ENCODE data around the genes CHD9 and IRX5.

DNA sequence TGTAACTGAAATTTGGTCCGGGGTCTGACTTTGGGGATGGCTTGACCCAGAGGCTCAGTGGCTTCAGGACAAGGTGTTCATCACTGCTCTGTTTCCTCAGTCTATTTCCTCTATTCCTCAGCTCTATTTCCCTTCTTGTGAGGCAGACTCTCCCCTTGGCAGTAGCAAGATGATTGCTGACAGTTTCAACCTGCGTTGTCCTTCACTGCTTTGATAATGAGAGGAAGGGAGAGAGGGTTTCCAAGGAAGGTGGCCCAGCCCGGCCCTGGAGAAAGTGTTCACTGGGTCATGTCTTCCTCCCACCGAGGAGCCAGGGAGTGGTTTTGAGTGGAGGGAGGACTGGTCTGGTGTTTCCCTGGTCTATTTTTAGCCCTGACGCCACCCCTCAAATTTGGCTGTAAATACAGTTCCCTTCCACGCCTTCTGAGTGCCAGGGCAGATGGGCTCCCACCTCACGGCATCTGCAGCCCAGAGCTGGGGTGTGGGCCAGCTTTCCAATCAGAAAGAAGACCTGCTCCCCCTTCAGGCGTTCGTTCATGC, 53.9 kb downstream of the SNX20 start:
- RAMPAGE, long total RNA: no peak
- RRBS, 2 experiments: no CpG with 5 or more reads among the region's 9 CpGs
CAGE:
- cytosol, long polyA minus RNA: no peak
- cytosol, long polyA plus RNA: no peak
- long polyA plus RNA: no peak
- nucleolus, long total RNA: no peak
- nucleus, long polyA plus RNA: no peak
- nucleus, long total RNA: no peak

GRCh38 chr16:50684574-50685781, 3.9 kb upstream of the SNX20 start:
- RAMPAGE, long total RNA: no peak
- RRBS, 2 experiments: no CpG with 5 or more reads among the region's 21 CpGs
CAGE:
- cytosol, long polyA minus RNA: no peak
- cytosol, long polyA plus RNA: no peak
- long polyA plus RNA: no peak
- nucleolus, long total RNA: start-site peak on the minus strand at chr16:50684892-50684918, 15 reads; start-site peak on the plus strand at chr16:50685135-50685391, 5 reads
- nucleus, long polyA plus RNA: no peak
- nucleus, long total RNA: no peak

GRCh38 chr16:50721782-50723142, 19.6 kb upstream of the CYLD start:
- RAMPAGE, long total RNA: no peak
- RRBS, 2 experiments: no CpG with 5 or more reads among the region's 5 CpGs
CAGE:
- cytosol, long polyA minus RNA: no peak
- cytosol, long polyA plus RNA: no peak
- long polyA plus RNA: no peak
- nucleolus, long total RNA: no peak
- nucleus, long polyA plus RNA: no peak
- nucleus, long total RNA: no peak

GRCh38 chr16:50927927-50928405, 186.1 kb downstream of the CYLD start:
- RAMPAGE, long total RNA: no peak
- RRBS, 2 experiments: no CpG with 5 or more reads among the region's 5 CpGs
CAGE:
- cytosol, long polyA minus RNA: no peak
- cytosol, long polyA plus RNA: no peak
- long polyA plus RNA: no peak
- nucleolus, long total RNA: no peak
- nucleus, long polyA plus RNA: no peak
- nucleus, long total RNA: no peak

GRCh38 chr16:51157700-51158370, 6.8 kb upstream of the SALL1 start:
- RAMPAGE, long total RNA: no peak
- RRBS, 2 experiments: no CpG with 5 or more reads among the region's 11 CpGs
CAGE:
- cytosol, long polyA minus RNA: no peak
- cytosol, long polyA plus RNA: no peak
- long polyA plus RNA: no peak
- nucleolus, long total RNA: no peak
- nucleus, long polyA plus RNA: no peak
- nucleus, long total RNA: no peak

DNA sequence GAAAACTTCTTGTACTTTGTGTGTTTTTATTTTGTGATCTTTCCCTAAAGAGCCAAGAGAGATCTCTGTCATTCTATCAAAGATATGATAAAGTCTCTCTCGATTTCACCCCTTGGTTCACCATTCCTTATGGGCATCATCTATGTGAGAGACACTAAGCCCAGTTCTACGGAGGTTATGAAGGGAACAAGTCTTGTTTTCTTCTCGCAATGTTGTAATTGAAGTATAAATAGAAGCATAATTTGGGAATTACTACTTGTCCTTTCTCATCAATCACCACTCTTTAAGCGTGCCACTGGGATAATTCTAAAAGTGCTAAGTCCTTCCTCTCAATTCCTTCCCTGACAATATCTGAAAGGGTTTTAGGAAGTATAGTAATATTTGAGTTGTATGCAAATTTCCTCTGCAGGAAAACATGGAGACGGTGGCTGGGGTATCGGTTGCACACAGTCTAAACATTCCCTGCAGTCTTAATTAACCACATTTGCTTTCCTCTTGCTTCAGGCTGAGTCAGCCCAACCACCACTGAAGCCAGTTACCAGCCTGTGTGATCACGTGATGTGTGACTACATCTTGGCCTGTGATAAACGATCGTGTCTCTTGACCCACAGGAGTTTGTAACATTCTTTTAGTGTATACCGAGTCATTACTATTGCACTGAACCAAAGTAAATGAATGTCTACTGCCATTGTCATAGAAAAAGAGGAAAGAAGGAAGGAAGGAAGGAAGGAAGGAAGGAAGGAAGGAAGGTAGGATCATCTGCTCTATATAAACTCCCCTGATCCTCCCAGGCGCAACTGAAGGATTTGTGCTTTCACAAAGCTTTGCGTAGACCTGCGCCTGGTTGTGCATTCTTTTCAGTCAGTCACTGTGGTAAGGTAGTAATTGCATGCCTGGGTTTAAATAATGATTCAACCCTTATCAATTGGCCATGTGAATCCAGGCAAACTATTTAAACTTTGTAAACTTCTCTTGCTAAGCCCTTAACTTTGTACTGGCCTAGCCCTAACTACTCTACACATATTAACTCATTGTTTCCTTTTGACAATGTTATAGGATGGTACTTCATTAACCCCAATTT, 280.5 kb upstream of the SALL1 start:
- RAMPAGE, long total RNA: no peak
- RRBS, 2 experiments: no CpG with 5 or more reads among the region's 13 CpGs
CAGE:
- cytosol, long polyA minus RNA: no peak
- cytosol, long polyA plus RNA: no peak
- long polyA plus RNA: no peak
- nucleolus, long total RNA: no peak
- nucleus, long polyA plus RNA: no peak
- nucleus, long total RNA: no peak

DNA sequence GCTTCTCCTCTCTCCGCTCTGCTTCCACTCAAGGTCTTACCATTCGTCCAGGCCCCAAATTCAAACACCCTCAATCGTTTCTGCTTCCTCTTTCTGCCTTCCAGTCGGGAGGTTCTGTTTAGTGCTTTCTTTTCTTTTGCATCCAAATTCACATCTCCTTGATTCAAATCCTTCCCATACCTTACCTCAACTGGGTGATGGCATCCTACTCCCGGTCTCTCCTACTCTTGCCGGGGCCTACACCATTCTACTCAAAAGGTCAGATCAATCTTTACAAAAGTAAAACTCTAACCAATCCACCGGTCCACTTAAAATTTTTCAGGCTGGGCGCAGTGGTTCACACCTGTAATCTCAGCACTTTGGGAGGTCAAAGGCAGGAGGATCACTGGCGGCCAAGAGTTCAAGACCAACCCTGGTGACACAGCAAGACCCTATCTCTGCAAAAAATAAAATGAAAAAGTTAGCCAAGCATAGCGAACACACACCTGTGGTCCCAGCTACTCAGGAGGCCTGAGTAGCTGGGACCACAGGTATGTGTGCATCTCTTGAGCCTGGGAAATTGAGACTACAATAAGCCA, 7.1 kb downstream of the TOX3 start:
- RAMPAGE, long total RNA: no peak
- RRBS, 2 experiments: no CpG with 5 or more reads among the region's 10 CpGs
CAGE:
- cytosol, long polyA minus RNA: no peak
- cytosol, long polyA plus RNA: no peak
- long polyA plus RNA: no peak
- nucleolus, long total RNA: no peak
- nucleus, long polyA plus RNA: no peak
- nucleus, long total RNA: no peak

DNA sequence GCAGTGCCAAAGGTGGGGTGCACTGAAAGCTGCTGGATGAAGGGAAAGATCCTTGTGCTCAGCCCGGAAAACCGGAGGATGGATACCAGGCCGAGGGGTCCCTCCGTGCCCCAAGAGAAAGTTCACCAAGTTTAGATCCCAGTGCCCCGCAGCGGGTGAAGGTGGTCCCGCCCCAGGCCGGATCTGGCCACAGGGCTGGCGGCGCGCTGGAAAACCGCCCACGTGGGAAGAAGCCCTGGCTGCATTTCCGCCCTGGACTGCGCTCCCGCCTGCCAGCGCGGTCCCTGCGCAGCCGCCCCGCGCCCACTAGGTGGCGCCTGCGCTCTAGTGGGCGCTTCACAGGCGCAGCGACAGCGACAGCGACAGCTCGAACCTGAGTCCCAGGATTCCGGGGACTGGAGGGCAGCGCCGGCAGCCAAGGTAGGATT, at the start of gene CHD9:
Gene CHD9, plus strand, starts transcription at position 334 of the 428 bp plus-strand sequence.
- RAMPAGE, long total RNA: start-site peak on the plus strand centred at position 375 of the sequence, 20 bp wide, 328 and 259 reads in 2 replicates
- RRBS, 2 experiments: 3% methylated on average over 3 of the region's 33 CpGs; no CpG with 5 or more reads in 1 of the 2 experiments
CAGE:
- cytosol, long polyA minus RNA: no peak
- cytosol, long polyA plus RNA: start-site peak on the plus strand centred at position 364 of the sequence, 28 bp wide, 82 and 75 reads in 2 replicates
- long polyA plus RNA: start-site peak on the plus strand centred at position 365 of the sequence, 40 bp wide, 143 and 49 reads in 2 replicates
- nucleolus, long total RNA: start-site peak on the minus strand centred at position 219 of the sequence, 6 bp wide, 20 reads; start-site peak on the plus strand centred at position 387 of the sequence, 10 bp wide, 75 reads
- nucleus, long polyA plus RNA: start-site peak on the plus strand centred at position 368 of the sequence, 33 bp wide, 109 and 148 reads in 2 replicates
- nucleus, long total RNA: no peak

DNA sequence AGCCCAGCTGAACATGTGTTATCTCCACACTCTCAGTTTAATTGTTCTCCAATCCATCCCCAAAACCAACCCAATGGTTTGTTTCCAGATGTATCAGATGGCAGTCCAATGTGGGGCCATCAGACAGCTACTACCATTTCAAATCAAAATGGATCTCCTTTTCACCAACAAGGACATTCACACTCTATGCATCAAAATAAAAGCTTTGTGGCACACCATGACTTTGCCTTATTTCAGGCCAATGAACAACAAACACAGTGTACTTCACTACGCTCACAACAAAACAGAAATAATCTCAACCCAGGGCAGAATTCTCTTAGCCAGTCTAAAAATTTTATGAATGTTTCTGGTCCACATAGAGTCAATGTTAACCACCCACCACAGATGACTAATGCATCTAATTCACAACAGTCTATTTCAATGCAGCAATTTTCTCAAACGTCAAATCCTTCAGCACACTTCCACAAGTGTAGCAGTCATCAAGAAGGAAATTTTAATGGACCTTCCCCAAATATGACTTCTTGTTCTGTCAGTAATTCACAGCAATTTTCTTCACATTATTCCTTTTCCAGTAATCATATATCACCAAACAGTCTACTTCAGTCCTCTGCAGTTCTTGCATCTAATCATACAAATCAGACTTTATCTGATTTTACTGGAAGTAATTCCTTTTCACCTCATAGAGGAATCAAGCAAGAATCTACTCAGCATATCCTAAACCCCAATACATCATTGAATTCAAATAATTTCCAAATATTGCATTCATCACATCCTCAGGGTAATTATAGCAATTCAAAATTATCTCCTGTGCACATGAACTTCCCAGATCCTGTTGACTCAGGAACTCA, 101.8 kb downstream of the CHD9 start:
- RAMPAGE, long total RNA: no peak
- RRBS, 2 experiments: no CpG with 5 or more reads among the region's 2 CpGs
CAGE:
- cytosol, long polyA minus RNA: no peak
- cytosol, long polyA plus RNA: no peak
- long polyA plus RNA: no peak
- nucleolus, long total RNA: no peak
- nucleus, long polyA plus RNA: no peak
- nucleus, long total RNA: no peak

DNA sequence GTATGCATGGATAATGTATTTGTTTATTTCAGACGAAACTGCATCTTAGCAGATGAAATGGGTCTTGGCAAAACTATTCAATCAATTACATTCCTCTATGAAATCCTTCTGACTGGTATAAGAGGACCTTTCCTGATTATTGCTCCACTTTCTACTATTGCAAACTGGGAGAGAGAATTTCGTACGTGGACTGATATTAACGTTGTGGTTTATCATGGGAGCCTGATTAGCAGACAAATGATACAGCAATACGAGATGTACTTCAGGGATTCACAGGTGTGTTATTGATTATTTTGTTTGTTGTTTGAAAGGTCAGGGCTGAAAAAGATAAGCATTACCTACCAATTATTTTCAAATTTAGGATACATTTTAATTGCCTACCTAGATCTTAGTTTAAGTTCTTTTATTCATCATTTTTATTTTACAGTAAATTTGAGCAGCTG, 183.5 kb downstream of the CHD9 start:
- RAMPAGE, long total RNA: no peak
- RRBS, 2 experiments: no CpG with 5 or more reads among the region's 5 CpGs
CAGE:
- cytosol, long polyA minus RNA: no peak
- cytosol, long polyA plus RNA: no peak
- long polyA plus RNA: no peak
- nucleolus, long total RNA: no peak
- nucleus, long polyA plus RNA: no peak
- nucleus, long total RNA: no peak

DNA sequence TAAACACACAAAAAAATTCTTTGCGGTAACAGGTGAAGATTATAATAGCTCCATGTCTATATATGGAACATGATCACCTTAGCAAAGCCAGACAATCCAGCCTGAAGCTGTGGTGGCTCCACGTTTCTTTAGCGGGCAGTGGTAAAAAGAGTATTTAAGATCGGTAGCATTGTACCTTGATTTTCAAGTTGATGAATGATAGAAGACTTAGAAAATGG, 182.8 kb downstream of the FTO start:
- RAMPAGE, long total RNA: no peak
- RRBS, 2 experiments: no CpG with 5 or more reads among the region's 4 CpGs
CAGE:
- cytosol, long polyA minus RNA: no peak
- cytosol, long polyA plus RNA: no peak
- long polyA plus RNA: no peak
- nucleolus, long total RNA: no peak
- nucleus, long polyA plus RNA: no peak
- nucleus, long total RNA: no peak

- RAMPAGE, long total RNA: no peak
- RRBS, 2 experiments: no CpG with 5 or more reads among the region's 5 CpGs
CAGE:
- cytosol, long polyA minus RNA: no peak
- cytosol, long polyA plus RNA: no peak
- long polyA plus RNA: no peak
- nucleolus, long total RNA: no peak
- nucleus, long polyA plus RNA: no peak
- nucleus, long total RNA: no peak
Observed at GRCh38 chr16:53927058-53927631, 223.2 kb downstream of the FTO start.

- RAMPAGE, long total RNA: no peak
- RRBS, 2 experiments: 96% methylated on average over 2 to 3 of the region's 12 CpGs
CAGE:
- cytosol, long polyA minus RNA: no peak
- cytosol, long polyA plus RNA: no peak
- long polyA plus RNA: no peak
- nucleolus, long total RNA: no peak
- nucleus, long polyA plus RNA: no peak
- nucleus, long total RNA: no peak
Observed at GRCh38 chr16:54054261-54054923, 232.2 kb downstream of the IRX3 start.

GRCh38 chr16:54210555-54210982, 76.0 kb downstream of the IRX3 start:
- RAMPAGE, long total RNA: no peak
- RRBS, 2 experiments: no CpG with 5 or more reads among the region's 11 CpGs
CAGE:
- cytosol, long polyA minus RNA: no peak
- cytosol, long polyA plus RNA: no peak
- long polyA plus RNA: no peak
- nucleolus, long total RNA: no peak
- nucleus, long polyA plus RNA: no peak
- nucleus, long total RNA: no peak

DNA sequence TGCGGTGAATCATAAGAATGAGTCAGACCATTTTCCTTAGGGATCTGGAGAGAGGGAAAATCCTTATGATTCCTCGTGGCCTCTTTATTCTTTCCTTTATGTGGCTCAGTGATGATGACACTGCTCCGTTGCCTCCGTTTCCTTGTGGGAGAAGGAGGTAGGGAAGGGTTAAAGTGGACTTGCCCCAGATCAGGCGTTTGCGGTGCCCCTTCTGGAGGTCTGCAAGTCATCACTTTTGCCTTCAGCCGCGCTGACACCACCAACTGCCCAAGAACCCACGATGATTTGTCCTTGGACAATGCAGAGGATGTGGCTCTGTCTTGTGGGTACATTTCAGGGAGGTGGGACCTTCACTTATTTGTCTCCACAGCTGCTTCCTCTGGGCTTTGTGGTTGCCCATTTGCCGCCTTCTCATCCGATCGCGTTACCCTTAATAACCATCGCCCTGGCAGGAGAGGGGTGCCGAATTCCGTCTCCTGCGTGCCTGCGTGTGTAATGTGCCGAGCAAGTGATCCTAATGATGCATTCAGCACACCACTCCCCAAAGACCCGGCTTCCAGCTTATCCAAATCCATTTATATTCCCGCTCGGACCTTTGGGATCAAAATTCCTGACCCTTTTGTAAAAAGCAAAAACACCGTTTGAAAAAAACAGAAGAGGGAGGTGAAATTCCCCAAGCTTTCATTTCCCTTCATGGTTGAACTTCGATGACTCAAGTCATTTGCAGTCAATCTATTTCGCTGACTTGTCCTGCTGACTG, 87.2 kb upstream of the IRX3 start:
- RAMPAGE, long total RNA: no peak
- RRBS, 2 experiments: no CpG with 5 or more reads among the region's 25 CpGs
CAGE:
- cytosol, long polyA minus RNA: no peak
- cytosol, long polyA plus RNA: no peak
- long polyA plus RNA: no peak
- nucleolus, long total RNA: no peak
- nucleus, long polyA plus RNA: no peak
- nucleus, long total RNA: no peak

GRCh38 chr16:54930401-54931504, at the start of gene IRX5:
Gene IRX5, plus strand, starts transcription at chr16:54930865.
- RAMPAGE, long total RNA: no peak
- RRBS, 2 experiments: 6 to 55% methylated on average over 25 to 61 of the region's 127 CpGs
CAGE:
- cytosol, long polyA minus RNA: no peak
- cytosol, long polyA plus RNA: no peak
- long polyA plus RNA: no peak
- nucleolus, long total RNA: no peak
- nucleus, long polyA plus RNA: no peak
- nucleus, long total RNA: no peak

DNA sequence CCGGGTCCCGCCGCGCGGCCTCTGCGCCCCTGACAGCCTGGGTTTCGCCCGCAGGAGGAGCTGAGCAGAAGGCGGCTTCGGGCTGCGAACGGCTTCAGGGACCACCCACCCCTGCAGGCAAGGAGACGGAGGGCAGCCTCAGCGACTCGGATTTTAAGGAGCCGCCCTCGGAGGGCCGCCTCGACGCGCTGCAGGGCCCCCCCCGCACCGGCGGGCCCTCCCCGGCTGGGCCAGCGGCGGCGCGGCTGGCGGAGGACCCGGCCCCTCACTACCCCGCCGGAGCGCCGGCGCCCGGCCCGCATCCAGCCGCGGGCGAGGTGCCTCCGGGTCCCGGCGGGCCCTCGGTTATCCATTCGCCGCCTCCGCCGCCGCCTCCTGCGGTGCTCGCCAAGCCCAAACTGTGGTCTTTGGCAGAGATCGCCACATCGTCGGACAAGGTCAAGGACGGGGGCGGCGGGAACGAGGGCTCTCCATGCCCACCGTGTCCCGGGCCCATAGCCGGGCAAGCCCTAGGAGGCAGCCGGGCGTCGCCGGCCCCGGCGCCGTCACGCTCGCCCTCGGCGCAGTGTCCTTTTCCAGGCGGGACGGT, 2.5 kb downstream of the IRX5 start:
- RAMPAGE, long total RNA: no peak
- RRBS, 2 experiments: 31 to 76% methylated on average over 16 of the region's 75 CpGs
CAGE:
- cytosol, long polyA minus RNA: no peak
- cytosol, long polyA plus RNA: no peak
- long polyA plus RNA: no peak
- nucleolus, long total RNA: no peak
- nucleus, long polyA plus RNA: no peak
- nucleus, long total RNA: no peak

DNA sequence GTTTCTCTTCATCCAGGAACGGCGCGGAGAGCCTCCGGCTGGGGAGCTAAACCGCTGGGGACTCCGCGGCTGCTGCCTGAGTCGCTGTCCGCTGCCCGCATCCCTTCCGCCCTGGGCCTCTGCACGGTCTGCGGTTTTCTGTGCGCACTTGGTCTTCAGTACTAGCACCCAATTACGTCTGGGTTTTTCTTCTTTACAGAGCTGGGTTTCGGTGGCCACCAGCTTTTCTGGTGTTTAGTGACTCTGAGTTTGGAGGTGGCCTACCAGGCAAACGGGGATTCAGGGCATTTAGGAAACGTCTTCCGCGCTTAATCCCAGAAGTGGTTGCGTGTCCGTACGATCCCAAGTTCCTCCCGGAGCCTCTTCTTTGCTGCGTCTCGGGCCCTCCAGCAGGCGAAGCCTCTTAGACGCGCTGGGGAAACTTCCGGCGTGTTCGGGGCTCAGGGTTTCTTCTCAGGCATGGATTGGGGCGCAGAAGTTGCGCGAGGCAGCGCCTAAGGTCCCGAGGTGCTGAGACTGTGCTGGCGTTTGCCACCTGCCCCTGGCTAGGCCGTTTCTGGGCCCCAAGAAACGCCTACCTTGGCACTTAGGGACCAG, 5.9 kb downstream of the IRX5 start:
- RAMPAGE, long total RNA: no peak
- RRBS, 2 experiments: 13 to 14% methylated on average over 11 of the region's 40 CpGs
CAGE:
- cytosol, long polyA minus RNA: no peak
- cytosol, long polyA plus RNA: no peak
- long polyA plus RNA: no peak
- nucleolus, long total RNA: no peak
- nucleus, long polyA plus RNA: no peak
- nucleus, long total RNA: no peak

DNA sequence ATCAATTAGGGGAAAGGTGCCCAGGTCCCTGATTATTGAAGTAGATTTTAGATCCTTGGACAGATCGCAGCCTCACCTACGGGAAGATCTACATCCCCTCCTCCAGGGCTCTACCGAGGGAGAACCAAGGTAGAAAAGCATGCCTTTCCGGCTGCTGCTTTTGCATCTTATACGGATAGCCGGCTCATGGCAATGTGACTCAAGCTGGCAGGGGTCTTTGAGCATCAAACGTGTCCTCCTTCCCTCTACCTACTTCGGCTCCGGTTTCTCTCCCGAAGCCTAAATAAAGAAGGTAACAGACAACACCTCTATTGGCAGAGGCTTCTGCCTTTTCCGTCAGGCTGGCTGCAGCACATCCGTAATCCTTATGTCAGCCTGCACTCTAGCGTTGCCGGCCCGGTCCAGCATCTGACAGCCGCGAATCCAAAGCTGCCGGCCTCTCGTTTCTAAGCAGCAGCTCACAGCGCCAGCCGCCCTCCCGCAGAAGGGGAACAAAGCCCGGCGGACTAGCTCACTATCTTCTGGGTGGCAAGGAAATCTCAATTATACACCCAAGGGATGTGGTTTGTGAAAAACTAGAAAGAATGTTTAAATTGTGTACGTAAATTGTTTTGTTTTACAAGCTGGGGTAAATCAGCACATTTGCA, 47.0 kb downstream of the IRX6 start:
- RAMPAGE, long total RNA: no peak
- RRBS, 2 experiments: 7 to 8% methylated on average over 12 to 13 of the region's 25 CpGs
CAGE:
- cytosol, long polyA minus RNA: no peak
- cytosol, long polyA plus RNA: no peak
- long polyA plus RNA: no peak
- nucleolus, long total RNA: no peak
- nucleus, long polyA plus RNA: no peak
- nucleus, long total RNA: no peak

- RAMPAGE, long total RNA: no peak
- RRBS, 2 experiments: no CpG with 5 or more reads among the region's 7 CpGs
CAGE:
- cytosol, long polyA minus RNA: no peak
- cytosol, long polyA plus RNA: no peak
- long polyA plus RNA: no peak
- nucleolus, long total RNA: no peak
- nucleus, long polyA plus RNA: no peak
- nucleus, long total RNA: no peak
Observed at GRCh38 chr16:56211532-56212060, 20.3 kb downstream of the GNAO1 start.